Airway epithelial cell (primary cell): Measurements from ENCODE around the genes PPBP, EPGN and PPEF2.

GRCh38 chr4:72766536-72766819 lies 197.5 kb upstream of the ADAMTS3 start:
- RAMPAGE, long total RNA, result no peak

DNA sequence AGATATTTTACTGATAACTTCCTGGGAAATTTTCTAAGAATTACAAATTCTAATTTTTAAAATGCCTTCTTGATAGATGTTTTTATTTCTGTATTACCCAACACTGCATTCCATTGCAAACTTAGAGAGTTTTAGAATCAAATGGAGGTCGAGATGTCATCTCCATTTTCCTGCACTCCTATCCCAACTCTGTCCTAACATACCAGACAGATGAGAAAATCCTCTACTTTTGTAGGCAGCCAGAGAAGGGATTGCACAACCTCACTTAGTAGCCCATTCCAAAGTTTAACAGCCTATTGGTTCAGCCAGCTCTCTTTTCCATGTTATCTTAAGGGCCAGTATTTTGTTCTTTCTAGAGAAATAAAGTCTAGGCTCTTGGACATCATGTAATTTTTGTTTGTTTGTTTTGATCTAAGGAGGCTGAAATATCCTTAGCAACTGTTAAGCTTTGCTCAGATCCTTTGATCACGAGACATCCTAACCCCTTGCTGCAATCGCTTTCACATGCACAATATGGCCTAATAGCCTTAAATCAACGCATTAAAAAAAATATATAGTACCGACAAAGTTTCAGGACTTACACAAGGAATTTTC lies 173.0 kb downstream of the COX18 start:
- RAMPAGE, long total RNA, result no peak

GRCh38 chr4:73070023-73070450 lies 521 bp upstream of the COX18 start:
- RAMPAGE, long total RNA, result no peak

GRCh38 chr4:73153877-73154278 lies 84.4 kb upstream of the COX18 start:
- RAMPAGE, long total RNA, result no peak

DNA sequence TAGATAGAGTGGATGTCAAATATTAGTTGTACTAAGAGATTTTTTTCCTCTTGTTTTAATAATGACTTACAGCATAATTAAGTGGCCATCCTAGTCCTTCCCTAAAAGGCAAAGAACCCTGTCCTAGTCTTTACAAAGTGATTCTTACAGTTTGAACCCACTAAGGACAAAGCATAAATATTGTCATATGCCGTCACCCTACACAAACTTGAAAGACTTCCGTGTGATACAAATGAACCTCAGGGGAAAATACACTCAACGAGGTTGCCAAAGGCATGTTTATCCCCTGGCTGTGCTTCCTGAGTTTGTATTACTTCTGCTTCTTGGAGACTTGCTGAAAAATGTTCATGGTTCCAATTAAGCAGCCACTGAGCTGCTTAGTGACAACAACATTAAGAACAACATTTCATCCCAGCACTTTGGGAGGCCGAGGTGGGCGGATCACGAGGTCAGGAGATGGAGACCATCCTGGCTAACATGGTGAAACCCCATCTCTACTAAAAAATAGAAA lies 16.4 kb downstream of the RASSF6 start:
- RAMPAGE, long total RNA, result no peak

DNA sequence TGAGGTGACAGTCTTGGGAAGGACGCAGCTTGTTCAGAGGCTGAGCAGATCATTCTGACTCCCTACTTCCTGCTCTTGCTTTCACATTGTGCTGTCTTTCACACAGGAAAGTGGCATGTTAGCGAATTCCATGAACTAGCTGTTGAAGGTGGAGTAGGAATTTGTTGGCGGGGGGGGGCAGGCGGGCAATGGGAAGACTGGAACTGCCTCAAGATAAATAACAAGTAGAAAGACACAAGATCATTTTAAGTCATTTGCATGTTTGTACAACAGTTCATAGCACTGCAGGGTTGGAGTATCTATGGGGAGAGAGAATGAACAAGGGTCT lies 2.4 kb downstream of the PF4V1 start:
- RAMPAGE, long total RNA, result no peak

- RAMPAGE, long total RNA, result start-site peak on the minus strand at chr4:73988186-73988194, 70 and 51 reads in 2 replicates
Measured at GRCh38 chr4:73987922-73988566, at the start of gene PPBP. Gene PPBP (minus strand): TSS chr4:73988190.

- RAMPAGE, long total RNA, result no peak
Measured at GRCh38 chr4:74308097-74308930, at the start of gene EPGN. Gene EPGN (plus strand): TSS chr4:74308470.

GRCh38 chr4:74365640-74366232 lies 791 bp downstream of the EREG start:
- RAMPAGE, long total RNA, result no peak

GRCh38 chr4:74395075-74395281 lies 30.0 kb downstream of the EREG start:
- RAMPAGE, long total RNA, result no peak

- RAMPAGE, long total RNA, result no peak
Measured at GRCh38 chr4:74659527-74660241, 134.6 kb downstream of the BTC start.

DNA sequence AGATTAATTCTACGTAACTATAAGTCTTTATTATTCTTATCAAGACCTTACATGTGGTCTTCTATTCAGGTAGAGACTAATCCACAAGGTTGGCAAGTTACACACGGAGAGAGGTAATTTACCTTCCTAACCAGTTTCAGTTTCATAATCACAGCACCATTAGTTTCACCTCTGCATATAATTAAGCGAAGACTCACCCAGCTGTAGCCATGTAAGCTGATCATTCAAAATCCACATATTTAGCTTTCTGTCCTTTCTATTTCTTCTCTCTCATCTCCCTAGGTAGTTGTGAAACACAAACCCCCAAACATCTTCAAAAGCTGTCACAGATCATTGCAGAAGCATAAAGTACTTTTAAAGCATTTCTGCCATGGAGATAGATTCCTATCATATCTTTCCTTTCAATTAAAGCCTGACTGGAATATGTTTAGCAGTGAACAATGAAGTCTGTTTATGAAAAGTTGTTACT lies 78.5 kb downstream of the BTC start:
- RAMPAGE, long total RNA, result no peak

DNA sequence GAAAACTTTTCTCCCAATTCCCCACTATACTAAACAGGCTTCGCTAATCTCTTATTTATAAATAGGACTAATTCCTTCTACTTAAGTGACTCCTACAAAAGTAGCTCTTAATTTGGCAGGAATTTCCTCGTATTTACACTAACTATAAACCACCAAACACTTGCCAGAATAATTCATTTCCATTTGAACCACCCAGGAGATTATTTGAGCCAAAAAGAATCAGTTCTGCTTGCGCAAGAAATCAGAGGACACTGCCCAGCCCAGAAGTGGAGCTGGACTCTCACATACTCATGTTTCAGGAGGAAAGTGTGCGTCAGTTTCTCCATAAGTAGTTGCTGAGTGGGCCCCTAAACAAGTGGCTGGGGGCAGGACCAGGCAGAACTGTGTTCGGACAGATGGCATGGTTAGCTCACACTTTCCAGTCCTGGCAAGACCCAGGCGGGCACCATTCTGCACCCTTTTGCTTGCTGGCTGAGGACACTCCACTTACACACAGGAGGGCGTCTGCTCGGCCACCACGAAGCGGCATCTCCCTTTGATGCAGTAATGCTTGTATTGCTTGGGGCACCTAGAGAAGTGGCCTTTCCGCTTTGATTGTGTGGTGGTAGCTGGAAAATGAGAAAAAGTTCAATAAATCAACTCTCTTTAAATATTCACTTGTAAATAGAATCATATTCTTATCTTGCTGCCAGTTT lies 38.8 kb downstream of the BTC start:
- RAMPAGE, long total RNA, result no peak

GRCh38 chr4:75646223-75646551 lies 15.9 kb upstream of the CDKL2 start:
- RAMPAGE, long total RNA, result no peak

- RAMPAGE, long total RNA, result no peak
Measured at GRCh38 chr4:75805267-75805664, 80.9 kb downstream of the USO1 start.

GRCh38 chr4:75902309-75902867 lies at the start of gene PPEF2:
Gene PPEF2 (minus strand): TSS chr4:75902452.
- RAMPAGE, long total RNA, result no peak

GRCh38 chr4:76072641-76073206 lies 1.8 kb upstream of the ART3 start:
- RAMPAGE, long total RNA, result no peak

- RAMPAGE, long total RNA, result no peak
Measured at GRCh38 chr4:76218989-76219846, 5.6 kb upstream of the SCARB2 start.

- RAMPAGE, long total RNA, result no peak
Measured at GRCh38 chr4:76281692-76281977, 24.9 kb upstream of the STBD1 start.

GRCh38 chr4:76303054-76303539 lies 3.4 kb upstream of the STBD1 start:
- RAMPAGE, long total RNA, result no peak